Epidermal melanocyte (primary cell): ENCODE measurements around a stretch of chr14.

DNA sequence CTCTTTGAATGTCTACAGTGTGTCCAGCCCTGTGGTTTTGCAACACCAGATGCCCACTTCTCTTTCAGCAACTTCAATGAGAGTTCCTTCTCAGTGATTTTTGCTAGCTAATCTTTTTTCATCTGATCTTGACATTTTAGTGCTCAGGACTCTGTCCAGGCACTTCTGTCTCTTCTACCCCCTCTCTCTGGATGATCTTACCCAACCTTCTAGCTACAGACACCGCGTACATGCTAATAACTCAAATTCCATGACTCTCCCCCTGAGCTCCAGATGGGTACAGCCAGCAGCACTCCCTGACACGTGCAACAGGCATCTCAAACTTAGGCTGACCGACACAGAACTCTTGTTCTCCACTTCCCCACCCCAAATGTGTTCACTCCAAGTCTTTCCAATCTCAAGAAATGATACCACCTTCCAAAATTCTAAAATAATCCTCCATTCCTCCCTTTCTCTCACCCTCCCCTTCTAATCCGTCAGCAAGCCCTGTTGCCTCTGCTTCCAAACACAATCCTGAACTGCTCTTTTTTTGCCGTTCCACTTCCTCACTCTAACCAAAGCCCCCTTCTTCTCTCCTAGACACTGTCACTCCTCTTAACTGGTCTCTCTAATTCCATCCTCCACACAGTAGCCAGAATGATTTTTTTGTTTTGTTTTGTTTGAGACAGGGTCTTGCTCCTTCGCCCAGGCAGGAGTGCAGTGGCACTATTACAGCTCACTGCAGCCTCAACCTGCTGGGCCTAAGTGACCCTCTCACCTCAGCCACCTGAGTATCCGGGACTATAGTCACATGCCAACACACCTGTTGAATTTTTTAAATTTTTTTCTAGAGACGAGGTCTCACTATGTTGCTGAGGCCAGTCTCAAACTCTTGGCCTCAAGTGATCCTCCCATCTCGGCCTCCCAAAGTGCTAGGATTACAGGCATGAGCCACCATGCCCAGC lies 161.4 kb upstream of the FOXN3 start:
- RRBS = no CpG with 5 or more reads among the region's 10 CpGs

- RRBS = no CpG with 5 or more reads among the region's 11 CpGs
Measured at GRCh38 chr14:89911228-89912123, 43.1 kb downstream of the EFCAB11 start.

DNA sequence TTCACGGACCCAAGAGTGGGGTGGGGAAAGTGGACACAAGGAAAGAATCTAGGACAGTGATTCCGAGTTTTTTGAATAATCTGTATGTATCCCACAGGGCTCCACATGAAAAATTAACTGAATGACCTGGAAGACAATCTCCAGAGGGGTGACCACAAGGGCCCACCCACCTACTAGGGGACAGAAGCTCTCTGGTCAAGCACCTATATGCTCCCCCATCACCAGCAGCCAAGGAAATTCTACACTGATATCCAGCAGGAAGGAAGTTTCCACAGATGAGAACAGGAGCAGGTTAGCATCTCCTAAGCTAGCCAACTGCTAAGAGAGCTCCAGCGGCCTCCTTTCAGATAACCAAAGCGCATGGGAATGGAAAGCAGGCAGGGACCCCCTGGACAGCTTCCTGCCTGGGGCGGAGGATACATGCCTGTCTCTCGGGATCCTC lies 35.9 kb downstream of the PSMC1 start:
- RRBS = no CpG with 5 or more reads among the region's 6 CpGs

DNA sequence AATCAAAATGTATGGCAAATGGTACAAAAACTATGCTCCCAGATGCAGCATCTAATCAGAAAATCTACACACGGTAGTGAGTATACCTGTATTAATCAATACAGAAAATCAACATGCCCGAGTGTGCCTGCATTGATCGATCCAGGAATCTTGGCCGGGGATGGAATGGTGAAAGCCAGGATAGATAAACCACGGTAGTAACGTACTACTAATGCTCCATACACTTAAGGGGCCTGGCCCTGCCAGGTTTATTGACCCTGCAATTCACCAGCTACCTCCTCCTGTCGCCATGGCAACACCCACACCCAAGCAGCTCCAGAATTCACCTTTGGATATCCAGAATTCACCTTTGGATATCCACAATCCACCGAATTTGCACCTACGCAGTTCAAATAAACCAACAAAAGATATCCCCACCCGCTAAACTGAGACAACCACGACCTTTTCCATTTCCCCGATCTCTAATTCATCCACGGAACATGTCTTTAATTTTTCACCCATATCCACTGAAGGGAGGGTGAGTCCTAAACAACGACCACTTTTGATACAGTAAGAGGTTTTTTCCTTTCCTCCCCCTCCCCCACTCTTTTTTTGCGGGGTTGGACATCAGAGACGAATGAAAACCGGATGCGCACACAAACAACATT lies 14.8 kb upstream of the CALM1 start:
- RRBS = no CpG with 5 or more reads among the region's 18 CpGs

DNA sequence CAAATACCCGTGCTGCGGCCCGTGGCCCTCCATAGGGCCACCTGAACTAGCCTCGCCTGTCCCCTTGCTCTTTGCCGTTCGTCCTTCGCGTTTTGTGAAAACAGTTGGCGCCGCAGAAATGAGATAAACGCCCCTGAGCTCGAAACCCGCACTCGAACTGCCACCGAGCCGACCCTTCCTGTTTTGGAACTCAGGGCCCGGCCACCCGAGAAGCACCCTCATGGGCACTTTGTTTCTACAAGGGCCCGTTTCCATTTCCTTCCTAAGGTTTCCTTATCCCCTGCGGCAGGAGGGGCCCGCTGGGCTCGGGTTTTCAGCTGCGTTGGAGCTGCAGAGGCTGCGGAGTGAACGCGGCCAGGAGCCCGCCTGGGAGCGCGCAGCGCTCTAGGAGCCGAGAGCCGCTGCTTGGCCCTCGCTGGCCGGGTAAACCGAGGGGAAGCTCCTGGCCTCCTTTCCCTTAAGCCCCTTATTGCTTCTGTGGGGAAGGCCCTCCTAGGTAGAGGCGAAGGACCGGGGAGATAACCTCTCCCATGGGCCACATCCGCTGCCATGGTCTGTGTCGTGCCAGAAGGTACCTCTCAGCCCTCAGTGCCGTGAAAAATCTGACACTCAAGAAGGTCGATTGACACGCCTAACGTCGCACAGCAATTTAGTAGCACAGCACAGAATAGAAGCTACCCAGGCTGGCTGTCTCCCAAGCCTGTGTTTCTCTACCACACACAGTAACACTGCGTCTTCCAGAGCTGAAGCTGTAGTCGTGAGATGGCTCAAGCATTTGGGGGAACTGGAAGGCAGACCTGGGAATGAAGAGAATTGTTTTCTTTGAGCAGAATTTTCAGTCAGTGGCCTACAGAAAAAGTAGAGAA lies 13.0 kb upstream of the CALM1 start:
- RRBS = 13% methylated on average over 4 of the region's 46 CpGs

GRCh38 chr14:90501821-90502181 lies 105.0 kb downstream of the CALM1 start:
- RRBS = no CpG with 5 or more reads among the region's 3 CpGs

- RRBS = no CpG with 5 or more reads among the region's 11 CpGs
Measured at GRCh38 chr14:90521125-90521825, 124.4 kb downstream of the CALM1 start.

- RRBS = no CpG with 5 or more reads among the region's 20 CpGs
Measured at GRCh38 chr14:90535677-90536534, 139.1 kb downstream of the CALM1 start.

GRCh38 chr14:90676776-90677310 lies 139.4 kb downstream of the TTC7B start:
- RRBS = no CpG with 5 or more reads among the region's 9 CpGs

- RRBS = no CpG with 5 or more reads among the region's 8 CpGs
Measured at GRCh38 chr14:90698281-90698878, 117.8 kb downstream of the TTC7B start.

GRCh38 chr14:90780441-90781036 lies 35.7 kb downstream of the TTC7B start:
- RRBS = no CpG with 5 or more reads among the region's 15 CpGs

- RRBS = 3% methylated on average over 4 of the region's 19 CpGs
Measured at GRCh38 chr14:91059300-91059917, 1.0 kb downstream of the RPS6KA5 start.

DNA sequence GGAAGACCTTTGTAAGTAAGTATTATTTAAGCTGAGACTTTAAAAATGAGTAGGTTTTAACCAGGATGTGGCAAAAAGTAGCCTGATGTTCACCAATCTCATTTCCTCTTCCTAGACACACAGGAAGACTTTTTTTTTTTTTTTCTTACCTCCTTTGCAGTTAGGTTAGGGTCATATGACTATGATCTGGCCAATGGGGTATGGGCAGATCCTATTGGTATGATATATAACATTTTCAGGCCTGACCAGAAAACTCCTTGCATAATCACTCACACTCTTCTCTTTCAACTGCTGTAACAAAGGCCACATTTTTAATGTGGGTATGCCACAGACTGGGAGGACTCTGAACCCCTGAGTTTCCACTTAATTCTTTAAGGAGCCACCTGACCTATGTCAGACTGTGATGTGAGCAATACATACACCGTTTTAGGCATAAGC lies 2.7 kb upstream of the RPS6KA5 start:
- RRBS = no CpG with 5 or more reads among the region's 1 CpG

- RRBS = no CpG with 5 or more reads among the region's 7 CpGs
Measured at GRCh38 chr14:91087599-91088061, 26.2 kb upstream of the DGLUCY start.

DNA sequence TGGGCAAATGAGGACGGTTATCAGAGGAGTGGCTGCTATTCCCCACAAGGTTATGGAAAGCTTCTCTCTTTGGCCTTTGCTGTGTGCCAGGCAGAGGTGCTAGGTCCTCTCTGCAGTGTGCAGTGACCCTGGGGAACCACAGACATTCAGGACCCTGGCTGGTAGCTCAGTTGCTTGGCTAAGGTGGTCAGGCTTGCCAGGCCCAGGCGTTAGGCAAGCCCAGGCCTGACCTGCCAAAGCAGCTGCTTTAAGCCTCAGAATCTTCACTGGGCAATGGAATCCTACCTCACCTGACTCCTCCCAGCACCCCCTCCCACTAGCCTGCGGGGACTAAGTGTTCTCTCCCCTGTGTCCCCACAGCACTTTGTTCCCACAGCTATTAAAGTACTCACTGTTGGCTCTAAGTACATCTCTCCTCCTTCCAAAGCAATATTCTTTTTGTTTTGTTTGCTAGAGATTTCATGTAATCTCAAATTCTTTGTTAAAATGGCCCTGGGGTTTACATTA lies 44.2 kb downstream of the DGLUCY start:
- RRBS = no CpG with 5 or more reads among the region's 3 CpGs

DNA sequence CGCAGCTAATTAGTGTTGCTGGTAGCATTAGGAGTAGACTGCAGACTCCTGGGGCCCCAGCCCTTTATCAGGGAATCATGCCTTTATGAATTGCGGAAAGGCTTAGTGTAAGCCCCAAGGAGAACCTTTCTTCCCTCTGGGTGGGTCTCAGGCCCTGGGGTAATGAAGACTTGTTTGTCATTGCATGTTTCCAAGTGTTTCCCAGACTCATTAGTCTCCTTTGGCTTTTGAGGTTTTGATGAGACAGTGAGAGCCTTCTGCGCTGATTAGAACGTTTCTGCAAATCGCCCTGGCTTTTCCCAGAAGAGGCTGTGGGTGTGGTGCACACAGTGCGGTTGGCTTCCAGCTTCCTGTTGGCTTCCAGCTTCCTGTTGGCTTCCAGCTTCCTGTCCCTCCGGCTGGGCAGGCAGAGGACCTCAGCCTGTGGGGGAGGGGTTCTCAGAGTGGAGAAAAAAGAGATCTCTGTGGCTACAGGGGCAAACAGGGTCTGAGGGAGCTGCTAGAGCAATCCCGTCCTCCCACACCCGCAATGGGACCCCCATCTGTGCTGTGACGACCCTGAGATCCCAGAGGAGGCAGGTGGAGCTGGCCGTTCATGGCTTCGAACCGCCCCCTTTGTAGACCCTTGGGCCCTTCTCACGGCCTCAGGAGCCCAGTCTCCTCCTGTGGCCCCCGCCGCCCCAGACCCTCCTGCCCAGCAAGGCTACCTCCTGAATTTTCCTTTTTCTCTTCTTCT lies 42.1 kb downstream of the GPR68 start:
- RRBS = no CpG with 5 or more reads among the region's 16 CpGs

GRCh38 chr14:91264194-91265262 lies 20.0 kb upstream of the GPR68 start:
- RRBS = 14% methylated on average over 44 of the region's 72 CpGs

GRCh38 chr14:91327102-91327596 lies 82.6 kb upstream of the GPR68 start:
- RRBS = no CpG with 5 or more reads among the region's 13 CpGs

GRCh38 chr14:91372506-91373146 lies 45.0 kb downstream of the CCDC88C start:
- RRBS = 67% methylated on average over 7 of the region's 19 CpGs

- RRBS = no CpG with 5 or more reads among the region's 7 CpGs
Measured at GRCh38 chr14:91413637-91414114, 3.9 kb downstream of the CCDC88C start.